Subcutaneous adipose tissue (tissue), 3 donors: ENCODE measurements around the genes GPR31, AFDN and FRMD1.

DNA sequence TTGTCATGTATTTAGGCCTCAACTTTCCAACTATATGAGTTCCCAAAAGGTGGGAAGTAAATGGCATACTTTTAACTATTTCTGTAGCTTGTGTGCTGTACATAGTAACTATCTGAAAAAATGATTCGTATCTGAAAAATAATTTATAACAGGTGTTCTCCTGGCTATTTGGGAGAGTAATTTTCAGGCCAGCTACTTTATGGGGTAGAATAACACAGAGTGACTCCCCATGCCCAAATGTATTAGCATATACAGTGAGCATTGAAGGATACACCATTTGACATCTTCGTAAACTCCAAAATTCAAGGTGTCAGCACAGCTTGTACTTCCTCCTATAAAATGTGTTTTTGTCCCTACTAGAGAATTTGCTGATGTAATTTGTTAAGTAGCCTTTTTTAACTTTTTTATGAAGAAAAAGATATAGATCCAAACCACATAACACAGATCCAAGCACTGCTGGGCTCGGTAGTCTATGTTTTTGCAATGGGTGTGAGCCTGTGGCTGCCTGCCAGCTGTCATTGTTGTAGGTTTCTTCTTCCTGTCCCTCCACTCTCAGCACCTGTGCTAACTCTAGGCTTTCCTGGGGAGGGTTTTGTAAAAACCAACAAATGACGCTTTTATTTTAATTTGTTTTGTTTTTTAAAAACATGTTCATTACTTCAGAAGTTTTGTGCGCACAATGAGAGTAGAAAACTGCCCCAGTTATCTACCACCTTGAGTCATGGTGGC is 3.4 kb upstream of the CCR6 start:
- PRO-cap = no peak
- RAMPAGE, long total RNA, 3 experiments = no peak in any of the 3 experiments

DNA sequence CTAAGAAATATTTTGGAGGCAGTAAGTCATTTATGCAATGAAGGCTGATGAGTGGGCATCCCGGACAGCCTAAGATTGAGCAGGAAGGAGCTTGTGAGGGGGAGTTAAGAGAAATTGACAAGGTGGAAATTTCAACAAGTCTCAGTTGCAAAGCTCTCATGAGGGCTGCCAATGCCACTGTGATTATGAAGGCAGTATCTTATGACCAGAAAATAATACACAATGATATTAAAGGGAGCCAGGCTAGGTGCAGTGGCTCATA is 624 bp downstream of the CCR6 start:
- PRO-cap = no peak
- RAMPAGE, long total RNA, 3 experiments = no peak in any of the 3 experiments

DNA sequence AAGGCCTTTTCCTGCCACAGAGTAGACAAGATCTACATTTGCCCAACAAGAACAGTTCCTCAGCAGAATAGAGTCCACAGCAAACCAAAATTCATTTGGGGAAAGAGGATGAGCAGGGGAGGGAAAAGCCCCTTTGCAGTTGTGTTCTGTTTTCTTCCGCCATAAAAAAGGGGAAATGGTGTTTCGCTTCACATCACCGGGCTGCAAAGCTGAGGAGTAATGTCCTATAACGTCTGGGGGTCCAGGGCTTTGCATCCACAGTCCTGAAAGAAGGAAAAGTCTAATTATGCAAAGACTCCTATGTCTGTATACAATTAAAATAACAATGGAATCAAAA is at the start of gene GPR31:
Gene GPR31 (minus strand): TSS at position 69 of the 337 bp plus-strand sequence.
- PRO-cap = no peak
- RAMPAGE, long total RNA, 3 experiments = no peak in any of the 3 experiments

- PRO-cap = no peak
- RAMPAGE, long total RNA, 3 experiments = no peak in any of the 3 experiments
Measured at GRCh38 chr6:167270829-167271614, 20.1 kb upstream of the UNC93A start.

DNA sequence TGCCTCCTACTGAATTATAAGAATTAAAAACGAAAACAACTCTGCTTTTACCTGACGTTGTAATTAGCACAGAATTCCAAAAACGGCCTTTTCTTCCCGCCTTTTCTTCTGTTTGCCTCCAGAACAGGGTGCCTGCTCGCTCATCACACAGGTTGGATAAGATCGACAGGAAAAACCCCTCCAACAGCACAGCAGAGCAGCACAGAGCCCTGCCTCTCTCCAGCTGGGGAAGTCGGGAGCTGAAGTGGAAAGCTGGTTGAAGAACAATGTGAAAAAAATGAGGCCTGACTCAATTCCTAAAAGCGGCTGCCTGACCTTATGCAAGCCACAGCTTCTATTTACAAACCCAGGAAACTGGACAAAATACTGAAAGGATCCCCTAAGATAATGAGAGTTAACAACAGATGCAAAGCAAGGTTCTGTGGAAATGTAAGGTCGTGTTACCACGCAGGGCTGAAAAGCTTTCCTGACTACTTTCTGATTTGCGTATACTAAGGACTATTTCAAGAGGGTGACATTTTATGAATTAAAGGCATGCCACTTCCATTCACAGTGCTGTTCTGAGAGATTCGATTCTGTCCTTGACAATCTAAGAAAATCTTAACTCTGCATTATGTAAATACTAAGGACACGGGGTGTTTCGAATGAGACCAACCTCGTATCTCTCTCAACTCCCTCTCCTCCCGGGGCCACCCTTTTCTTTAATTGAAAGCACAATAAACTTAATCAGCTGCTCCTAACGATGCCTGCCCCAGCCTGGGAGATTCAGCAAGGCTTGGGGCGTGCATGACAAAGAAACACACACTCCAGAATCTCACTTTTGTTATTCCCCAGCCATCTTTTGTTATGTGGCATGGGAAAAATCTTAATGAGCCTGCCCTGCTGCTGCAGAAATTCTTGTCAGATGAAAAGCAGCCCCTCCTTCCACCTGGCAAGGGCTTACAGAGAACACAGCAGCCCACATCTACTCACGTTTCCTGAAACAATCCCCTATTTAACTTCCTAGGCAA is 117.1 kb downstream of the TTLL2 start:
- PRO-cap = no peak
- RAMPAGE, long total RNA, 3 experiments = no peak in any of the 3 experiments

GRCh38 chr6:167678037-167678315 is 148.7 kb upstream of the AFDN start:
- PRO-cap = no peak
- RAMPAGE, long total RNA, 3 experiments = no peak in any of the 3 experiments

DNA sequence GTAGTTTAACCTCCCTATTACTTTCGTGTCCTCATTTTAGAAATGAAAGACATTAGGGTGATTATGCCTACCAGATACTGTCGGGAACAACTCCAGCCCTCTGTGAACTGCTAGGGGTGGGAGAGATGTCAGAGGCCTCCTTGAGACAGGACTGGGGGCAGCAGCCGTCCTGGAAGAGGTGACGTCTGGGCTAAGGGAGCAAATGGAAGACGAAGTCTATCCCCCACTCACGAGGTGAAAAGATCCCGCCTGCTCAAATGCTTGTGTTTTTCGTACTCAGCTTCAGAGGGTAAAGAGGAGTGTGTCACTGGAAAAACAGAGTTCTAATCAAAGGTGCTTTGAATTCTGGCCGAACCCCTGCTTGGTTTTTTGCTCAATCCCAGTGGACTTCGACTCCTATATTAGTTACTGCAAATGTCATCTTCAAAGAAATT is 62.0 kb upstream of the AFDN start:
- PRO-cap = no peak
- RAMPAGE, long total RNA, 3 experiments = no peak in any of the 3 experiments

DNA sequence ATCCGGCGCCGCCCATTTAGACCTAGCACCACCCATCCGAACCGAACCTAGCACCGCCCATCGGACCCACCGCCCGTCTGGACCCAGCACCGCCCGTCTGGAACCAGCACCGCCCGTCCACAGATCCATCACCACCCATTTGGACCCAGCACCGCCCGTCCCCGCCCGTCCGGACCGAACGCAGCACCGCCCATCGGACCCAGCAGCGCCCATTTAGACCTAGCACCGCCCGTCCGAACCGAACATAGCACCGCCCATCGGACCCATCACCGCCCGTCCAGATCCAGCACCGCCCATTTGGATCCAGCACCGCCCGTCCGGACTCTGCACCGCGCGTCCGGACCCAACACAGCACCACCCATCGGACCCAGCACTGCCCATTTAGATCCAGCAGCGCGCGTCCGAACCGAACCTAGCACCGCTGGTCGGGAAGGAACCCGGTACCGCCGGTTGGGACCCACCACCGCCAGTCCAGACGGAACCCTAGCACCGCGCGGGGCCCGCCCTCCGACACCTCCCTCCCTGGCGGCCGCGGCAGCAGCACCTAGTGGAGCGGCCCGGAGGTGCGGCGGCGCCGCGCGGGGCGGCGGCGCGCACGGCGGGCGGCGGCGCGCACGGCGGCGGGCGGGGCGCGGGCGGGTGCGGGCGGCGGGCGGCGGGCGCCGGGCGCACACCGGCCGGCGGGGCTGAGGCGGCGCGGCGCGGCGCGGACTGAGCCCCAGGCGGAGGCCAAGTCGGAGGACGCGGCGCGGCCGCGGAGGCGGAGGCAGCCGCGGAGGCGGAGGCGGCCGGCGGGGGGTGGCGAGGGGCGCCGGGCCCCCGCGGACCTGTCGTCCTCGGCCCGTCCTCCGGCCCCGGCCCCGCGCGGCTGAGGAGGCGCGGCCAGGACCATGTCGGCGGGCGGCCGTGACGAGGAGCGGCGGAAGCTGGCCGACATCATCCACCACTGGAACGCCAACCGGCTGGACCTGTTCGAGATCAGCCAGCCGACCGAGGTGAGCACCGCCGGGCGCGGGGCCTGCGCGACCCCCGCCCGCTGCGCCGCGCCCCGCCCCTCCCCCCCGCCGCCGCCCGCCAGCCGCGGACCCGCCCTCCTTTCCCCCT is at the start of gene AFDN:
Gene AFDN (plus strand): TSS at position 669 of the 1,104 bp plus-strand sequence.
- PRO-cap = bidirectional peak, plus-strand start at position 638 of the sequence, minus-strand start at position 520 of the sequence
- RAMPAGE, long total RNA, 3 experiments = start-site peak on the plus strand in 1 of 3 experiments, centred at position 669 of the sequence, 24 reads per replicate

- PRO-cap = bidirectional peak, plus-strand start at chr6:168037448, minus-strand start at chr6:168037409
- RAMPAGE, long total RNA, 3 experiments = no peak in any of the 3 experiments
Measured at GRCh38 chr6:168037089-168037808, 39.8 kb downstream of the KIF25 start.

DNA sequence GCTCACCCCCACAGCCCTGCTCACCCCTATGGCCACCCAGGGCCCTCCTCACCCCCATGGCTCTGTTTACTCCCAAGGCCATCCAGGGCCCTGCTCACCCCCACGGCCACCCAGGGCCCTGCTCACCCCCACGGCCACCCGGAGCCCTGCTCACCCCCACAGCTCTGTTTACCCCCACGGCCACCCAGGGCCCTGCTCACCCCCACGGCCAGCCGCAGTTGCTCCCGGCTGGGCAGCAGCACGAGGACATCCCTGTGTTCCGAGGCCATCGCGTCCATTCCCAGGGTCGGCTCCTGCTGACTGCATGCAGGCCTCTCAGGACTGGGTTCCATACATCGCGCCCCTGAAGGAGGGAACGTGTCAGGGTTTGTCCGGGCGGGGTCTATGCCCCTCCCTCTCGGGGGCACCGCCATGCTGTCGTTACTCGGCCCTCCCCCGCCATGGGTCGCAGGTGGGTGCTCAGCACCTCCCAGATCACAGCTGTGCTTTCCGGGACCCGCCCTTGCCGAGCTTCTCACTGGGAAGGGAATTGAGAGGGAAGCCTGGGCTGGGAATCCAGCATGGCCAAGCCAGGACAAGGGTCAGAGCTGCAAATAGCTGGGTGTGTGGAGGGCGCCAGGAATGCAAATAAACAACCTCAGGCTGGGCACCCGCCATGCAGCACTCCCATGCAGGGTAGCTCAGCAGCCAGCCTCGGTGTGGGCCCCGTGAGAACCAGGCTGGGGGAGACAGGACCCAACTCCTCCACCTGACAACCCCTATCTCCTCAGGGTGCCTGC is at the start of gene FRMD1:
Gene FRMD1 (minus strand): TSS at position 531 of the 779 bp plus-strand sequence.
- PRO-cap = no peak
- RAMPAGE, long total RNA, 3 experiments = start-site peak on the minus strand in 3 of 3 experiments, centred at positions 345 to 487 of the sequence, 16 to 126 reads per replicate

DNA sequence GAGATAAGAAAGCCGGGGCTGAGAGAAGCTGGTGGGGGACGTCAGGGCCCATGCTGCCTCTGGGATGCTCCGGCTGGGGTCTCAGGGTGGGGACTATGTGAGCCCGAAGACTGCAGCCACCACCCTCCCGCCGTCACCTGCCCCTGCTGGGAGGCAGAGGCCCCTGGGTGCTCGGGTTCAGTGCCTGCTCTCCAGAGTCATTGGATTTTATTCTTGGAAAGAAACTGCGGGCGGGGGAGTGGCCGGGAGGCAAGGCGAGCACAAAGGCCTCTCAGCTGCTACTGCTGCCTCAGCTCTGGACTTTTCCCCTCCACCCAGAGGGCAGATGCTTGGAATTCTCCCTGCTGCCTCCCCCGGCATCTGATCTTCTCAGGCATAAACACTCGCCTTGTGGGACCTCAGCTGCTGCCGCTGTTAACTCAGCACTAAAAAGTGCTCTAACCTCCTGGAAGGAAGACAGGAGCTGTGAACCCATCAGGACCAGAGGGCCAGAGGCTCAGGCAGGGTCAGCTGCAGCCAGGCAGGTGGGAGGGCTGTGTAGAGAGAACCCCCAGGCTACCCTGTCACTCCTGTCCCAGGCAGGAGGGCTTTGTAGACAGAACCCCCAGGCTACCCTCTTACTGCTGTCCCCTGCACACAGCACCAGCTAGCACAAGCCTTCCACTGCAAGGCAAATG is 9.3 kb upstream of the FRMD1 start:
- PRO-cap = no peak
- RAMPAGE, long total RNA, 3 experiments = no peak in any of the 3 experiments

DNA sequence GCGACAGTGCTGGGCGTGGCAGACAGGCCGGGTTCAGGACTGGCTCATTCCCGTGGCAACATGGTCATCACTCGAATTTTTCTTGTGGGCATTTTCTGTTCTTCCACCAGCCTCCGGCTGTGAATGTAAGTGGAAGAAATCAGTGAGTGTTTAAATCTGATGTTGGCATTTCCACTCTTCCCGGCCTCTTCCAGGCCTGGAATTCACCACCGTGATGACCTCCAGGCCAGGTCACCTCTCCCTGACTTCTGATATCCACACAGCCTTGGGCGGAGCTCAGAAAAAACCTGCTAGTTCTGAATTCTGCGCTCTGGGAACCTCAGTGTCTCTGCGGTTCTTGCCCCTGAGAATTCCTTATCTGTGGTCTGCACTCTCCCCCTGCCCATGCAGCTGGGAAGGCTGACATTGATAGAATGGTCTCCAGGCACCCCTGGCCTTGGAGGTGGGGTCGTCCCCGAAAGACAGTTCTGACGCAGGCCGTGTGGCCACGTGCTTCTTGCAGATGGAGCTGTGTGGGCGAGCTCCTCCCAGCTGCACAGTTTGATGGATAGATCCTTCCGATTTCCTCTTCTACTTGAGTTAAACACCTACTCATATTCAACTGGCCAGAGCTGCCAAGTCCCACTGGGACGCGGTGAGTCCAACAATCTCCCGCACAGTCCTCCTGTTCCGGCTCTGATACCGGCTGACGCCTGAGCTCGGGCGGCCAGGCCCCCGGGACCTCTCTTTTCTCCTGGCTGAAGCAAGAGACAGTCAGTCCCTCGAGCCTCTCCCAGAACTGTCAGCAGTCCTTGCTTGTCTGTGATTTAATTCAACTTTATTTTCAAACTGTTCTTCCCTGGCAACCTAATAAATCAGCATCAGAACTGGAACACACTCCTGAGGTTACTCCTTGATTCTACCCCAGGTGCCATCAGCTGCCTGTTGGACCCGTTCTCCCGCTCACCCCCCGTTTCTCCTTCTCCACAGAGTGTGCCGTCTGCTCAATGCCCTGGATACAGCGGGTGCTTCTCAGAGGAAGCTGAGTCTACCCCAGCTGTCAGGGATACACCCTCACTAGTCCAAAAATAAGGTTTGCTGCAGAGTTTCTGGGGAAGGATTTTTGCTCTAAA is 57.9 kb upstream of the DACT2 start:
- PRO-cap = no peak
- RAMPAGE, long total RNA, 3 experiments = no peak in any of the 3 experiments

GRCh38 chr6:168541238-168541558 is 100.2 kb downstream of the SMOC2 start:
- PRO-cap = no peak
- RAMPAGE, long total RNA, 3 experiments = no peak in any of the 3 experiments

DNA sequence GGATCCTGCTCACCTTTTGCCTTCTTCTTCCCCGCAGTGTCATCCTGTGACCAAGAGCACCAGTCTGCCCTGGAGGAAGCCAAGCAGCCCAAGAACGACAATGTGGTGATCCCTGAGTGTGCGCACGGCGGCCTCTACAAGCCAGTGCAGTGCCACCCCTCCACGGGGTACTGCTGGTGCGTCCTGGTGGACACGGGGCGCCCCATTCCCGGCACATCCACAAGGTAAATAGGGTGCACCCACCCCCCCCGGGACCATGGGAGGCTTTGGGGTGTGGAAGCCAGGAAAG is 157.7 kb downstream of the SMOC2 start:
- PRO-cap = no peak
- RAMPAGE, long total RNA, 3 experiments = no peak in any of the 3 experiments

DNA sequence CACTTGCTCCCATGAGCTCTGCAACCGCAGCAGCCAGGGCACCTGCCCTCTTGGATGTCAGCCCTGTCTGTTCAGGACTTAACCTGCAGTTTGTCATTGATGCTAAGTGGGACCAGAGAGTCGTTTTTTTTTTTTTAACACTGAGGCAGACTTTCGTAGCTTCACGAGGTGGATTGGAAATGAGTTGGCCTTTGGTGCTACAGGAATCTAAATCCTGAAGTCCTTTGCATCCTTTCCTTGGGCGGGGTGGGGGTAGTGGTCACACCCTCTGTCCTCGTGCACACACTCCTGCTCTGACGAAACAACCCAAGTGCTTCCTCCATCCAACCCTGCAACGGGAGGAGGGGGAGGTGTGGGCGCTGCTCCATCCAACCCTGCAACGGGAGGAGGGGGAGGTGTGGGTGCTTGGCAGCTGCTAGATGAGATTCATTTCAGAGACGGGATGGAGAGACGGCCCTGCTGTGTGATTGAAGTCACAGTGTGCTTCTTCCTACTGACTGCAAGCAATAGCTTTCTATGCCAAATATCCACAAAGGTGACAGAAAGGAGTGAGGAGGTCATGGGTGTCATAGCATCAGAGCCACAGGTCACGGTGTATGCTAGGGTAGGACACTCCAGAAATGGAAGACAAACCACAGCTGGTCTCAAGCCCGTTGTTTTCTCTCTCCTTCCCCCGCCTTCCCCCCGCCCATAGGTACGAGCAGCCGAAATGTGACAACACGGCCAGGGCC is 166.6 kb downstream of the SMOC2 start:
- PRO-cap = no peak
- RAMPAGE, long total RNA, 3 experiments = no peak in any of the 3 experiments

DNA sequence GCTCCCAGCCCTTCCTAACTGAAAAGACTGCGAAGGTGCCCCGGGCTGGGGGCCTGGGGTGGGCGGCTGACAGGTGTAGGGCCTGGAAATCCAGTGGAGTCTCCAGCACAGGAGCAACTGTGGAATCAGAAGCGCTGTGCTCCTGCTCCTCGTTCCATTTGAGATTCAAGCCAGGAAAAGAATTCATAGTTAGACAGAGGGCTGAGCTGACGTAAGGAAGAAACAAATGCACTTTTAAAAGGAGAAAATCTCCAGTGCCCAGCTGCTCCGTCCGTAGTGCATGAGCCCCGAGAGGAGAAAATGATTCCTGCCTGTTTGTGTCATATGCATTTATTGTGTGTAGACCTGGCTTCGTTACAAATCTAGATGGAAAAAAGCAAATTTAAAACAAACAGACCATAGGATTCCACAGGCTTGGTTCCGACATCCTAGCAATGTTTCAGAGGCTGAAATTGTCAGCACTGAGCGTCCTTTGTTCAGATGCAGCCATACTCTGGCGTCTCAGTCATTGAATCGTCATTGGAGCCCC is 197.7 kb downstream of the SMOC2 start:
- PRO-cap = unidirectional peak, minus-strand start at position 158 of the sequence
- RAMPAGE, long total RNA, 3 experiments = no peak in any of the 3 experiments

- PRO-cap = no peak
- RAMPAGE, long total RNA, 3 experiments = no peak in any of the 3 experiments
Measured at GRCh38 chr6:168895554-168896054, 358.0 kb downstream of the THBS2 start.

DNA sequence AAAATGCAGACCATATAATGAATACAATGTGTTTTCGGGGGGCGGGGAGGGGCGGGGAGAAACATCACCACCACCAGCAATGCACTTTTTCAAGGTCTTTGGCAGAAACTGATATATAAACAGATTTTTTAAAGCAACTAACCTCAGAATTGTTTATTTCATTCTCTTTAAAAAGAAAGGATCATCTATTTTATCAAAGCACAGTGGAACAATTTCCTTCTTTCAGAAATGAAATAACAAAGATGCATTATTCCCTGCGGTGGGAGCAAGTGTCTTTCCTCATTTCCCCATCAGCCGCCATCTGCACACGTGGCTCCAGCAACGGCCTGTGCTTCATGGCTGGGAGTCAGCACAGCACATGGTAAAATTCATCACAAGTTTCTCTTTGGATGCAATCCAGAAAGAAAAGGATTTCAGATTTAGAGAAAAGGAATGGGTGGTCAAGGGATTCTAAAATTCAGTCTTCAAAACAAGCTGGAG is 107.8 kb downstream of the THBS2 start:
- PRO-cap = no peak
- RAMPAGE, long total RNA, 3 experiments = no peak in any of the 3 experiments

DNA sequence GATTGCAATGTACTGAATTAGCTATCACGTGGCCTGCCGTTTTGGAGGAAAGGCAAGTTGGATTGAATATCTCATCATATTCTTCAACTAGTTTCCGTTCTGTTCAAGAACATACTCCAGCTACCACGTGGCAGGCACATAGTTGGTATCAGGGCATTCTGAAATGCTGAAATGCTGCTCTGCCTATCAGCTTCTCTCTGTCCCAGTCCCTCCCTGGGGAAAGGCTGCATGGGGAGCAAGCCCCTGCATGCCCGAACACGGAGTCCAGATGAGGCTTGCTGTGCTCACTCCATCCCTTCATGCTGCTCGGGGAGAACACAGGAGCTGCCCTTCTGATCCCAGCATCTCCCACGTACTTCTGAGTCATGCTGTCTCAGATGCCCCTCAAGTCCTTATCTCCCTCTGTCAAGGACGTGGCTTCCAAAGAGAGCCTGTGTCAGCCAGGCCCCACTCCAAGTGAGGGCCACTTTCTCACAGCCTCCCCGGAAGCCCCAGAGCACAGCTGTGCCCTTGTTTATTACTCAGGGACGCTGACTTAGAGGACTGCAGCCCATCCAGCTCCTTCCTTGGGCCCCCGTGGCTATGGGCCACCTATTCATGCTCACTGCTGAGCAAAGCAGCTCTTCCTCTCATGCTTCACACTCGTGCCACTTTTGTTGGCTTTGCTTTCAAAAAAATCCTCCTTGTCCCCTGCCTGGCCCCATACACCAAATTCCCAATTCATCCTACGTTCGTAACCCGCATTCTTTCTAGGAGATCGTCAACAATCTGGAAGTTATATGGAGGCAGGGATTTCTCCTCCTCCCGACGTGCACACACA is 29.3 kb downstream of the THBS2 start:
- PRO-cap = no peak
- RAMPAGE, long total RNA, 3 experiments = no peak in any of the 3 experiments

DNA sequence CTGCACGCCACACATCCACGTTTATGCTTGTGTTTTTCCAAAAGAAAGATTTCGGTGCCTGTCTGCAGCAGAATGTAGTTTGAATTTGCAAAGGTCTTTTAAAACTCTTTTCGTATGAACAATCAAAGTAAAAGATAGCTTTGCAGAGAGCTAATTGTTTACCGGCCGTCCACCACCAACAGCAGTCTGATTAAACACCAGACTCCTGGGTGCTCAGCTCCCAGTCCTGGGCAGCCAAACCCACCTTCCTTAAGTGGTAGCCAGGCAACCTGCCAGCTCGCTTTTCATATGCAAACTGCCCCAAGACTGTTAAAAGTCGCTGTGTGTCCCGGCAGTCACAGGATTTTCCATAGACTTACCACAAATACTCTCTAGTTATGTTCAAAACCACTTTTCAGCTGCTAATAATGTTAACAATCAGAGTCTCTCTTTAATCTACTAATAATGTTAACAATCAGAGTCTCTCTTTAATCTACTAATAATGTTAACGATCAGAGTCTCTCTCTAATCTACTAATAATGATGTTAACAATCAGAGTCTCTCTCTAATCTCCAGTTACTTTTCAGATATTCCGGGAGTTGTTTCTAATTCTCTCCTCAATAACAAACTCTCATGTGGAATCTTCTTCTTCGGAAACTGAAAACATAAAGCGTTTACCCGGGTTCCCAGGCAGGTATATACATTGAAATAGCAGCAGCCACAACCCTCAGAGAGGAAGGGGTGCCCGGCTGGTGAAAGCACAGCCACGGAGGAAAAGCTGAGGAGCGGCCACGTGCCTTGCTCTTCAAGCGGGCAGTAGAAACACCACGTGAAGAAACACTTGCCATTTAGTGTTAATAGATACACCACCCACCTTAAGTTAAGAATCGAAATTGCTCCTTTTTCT is 651 bp downstream of the THBS2 start:
- PRO-cap = unidirectional peak, minus-strand start at position 192 of the sequence
- RAMPAGE, long total RNA, 3 experiments = no peak in any of the 3 experiments